ENCODE results near the gene PDZD2.

DNA sequence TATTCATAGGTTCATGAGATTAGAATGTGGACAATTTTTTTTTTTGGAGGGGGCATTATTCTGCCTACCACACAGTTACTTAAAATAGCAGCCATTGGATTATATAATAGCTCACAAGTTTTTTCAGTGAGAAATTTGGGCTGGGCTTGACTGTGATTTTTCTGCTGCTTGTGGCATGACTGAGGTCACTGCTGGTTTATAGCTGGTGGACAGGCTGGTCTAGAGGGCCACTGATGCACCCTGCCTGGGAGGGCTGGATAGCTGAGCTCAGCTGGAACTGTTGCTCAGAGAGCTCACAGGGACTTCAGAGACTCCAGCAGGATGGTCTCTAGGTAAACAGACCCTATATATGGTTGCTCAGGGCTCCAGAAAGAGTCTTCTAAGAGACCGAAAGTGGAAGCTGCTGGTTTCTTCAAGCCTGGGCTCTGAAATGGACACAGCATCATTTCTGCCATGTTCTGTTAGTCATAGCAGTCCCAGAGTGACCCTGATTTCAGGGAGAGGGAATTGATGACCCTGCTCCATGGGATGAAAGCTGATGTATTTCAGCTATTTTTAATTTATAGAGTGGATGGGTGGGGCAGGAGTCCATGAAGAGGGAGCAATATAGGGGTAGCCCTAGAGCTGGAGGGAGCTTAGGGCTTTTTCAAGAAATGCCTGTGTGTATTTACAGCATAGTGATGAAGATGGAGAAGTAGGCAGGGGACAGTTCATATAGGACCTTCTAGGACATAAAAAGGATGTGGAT, 135.2 kb downstream of the FBXL7 start:
- PRO-cap: no peak
- RAMPAGE, long total RNA, 3 experiments: no peak in any of the 3 experiments

- PRO-cap: no peak
- RAMPAGE, long total RNA, 3 experiments: no peak in any of the 3 experiments
Observed at GRCh38 chr5:16180557-16181116, 1.0 kb upstream of the MARCHF11 start.

DNA sequence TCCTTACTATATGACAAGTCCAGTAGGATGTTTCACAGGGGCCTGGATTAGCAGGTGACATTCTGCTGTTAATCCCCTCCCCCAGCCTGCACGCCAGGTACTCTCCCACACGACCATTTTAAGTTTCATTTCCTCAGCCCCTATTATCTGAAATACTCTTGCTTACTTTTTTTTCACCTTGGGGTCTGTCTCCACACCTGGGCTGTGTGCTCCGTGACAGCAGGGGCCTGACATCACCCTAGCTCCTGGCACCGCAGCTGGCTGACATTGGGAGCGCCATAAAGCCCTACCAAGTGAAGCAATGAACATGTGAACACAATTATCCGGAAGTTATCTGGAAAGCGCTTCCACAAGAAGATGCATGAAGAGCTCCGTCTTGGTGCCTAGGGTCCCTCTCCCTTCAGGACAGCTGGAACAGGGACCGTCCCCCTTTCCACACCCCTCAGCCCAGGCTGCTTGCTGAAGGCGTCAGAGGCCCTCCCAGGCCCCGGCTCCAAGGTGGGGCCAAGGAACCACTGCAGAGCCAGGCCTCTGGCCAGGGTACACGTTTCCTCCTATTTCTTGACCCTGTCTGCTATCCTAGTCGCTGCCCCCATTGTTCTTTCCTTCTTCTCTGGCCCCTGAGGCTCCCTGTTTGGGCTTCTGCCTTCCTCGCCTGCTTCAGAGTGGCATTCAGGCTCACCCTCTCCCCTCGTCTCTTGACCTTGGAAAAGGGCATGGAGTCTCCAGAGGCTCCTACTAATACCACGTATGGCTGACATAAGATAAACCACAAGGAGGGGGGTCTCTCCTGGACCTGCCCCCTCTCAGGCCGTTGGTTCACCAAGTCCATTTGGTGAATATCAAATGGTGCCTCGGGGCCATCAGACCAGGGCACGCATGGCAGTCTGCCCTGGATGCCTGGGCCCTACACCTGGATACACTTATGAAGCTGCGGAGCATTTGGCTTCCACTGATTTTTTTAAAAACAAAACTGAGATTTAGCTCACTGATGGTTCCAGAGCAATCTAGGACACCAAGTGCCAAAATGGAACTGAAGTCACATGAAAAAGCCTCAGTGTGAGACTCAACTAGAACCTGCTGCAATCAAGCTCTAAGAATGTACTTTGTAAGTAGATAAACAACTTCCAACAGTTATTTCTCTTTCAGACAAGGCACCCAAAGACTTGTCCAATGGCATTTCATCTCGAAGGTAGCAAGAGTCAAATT, 40.0 kb upstream of the ZNF622 start:
- PRO-cap: bidirectional peak, plus-strand start at position 845 of the sequence, minus-strand start at position 706 of the sequence
- RAMPAGE, long total RNA, 3 experiments: no peak in any of the 3 experiments

DNA sequence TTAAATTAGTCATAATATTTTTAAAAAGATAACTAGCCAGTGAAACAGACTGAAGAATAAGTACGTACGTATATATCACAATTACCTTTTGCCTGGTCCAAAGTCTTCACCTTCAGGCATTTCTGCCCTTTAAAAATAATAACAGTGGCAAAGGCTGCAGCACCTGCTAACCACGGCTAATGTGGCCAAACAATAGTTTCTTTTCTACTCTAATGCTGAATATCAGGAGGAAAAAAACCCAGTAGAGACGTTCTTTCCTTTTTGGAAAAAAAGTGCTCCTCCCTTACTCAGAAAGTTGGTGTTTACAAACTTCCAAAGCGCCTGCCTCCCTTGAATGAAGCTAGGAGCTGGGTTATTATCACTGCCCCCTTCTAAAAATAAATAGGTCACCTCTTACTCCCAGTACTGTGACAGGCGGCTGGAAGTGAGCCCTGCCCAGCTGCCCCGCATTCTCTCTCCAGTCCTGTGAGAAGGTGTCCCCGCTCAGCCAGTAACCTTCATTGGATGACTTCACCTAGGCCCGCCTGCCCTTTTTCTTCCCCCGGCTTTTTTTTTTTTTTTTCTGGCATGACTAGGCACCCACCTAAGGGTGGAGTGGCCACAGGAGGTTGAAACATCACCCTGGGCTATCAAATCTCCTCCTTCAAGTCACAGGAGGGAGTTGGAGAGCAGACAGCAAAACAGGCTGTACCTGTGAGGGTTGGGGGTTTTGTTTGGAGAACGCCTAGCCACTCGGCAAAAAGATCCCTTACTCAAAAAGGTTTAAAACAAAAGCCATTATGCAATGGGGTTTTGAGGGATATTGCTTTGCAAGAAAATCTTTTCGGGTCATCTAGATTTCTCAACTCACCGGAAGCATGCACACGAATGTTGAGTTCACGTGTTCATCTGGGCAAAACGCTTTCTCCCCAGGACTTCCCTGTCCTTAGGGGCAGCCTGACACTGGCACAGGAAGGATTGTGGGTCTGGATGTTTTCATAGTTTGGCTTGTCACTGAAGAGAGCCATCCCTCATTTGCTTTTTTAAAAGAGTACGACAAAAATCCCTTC, 43.2 kb upstream of the ZNF622 start:
- PRO-cap: bidirectional peak, plus-strand start at position 646 of the sequence, minus-strand start at position 336 of the sequence; unidirectional peak, plus-strand start at position 887 of the sequence
- RAMPAGE, long total RNA, 3 experiments: start-site peak on the minus strand in 3 of 3 experiments, centred at positions 198 to 486 of the sequence, 220 to 3,469 reads per replicate

DNA sequence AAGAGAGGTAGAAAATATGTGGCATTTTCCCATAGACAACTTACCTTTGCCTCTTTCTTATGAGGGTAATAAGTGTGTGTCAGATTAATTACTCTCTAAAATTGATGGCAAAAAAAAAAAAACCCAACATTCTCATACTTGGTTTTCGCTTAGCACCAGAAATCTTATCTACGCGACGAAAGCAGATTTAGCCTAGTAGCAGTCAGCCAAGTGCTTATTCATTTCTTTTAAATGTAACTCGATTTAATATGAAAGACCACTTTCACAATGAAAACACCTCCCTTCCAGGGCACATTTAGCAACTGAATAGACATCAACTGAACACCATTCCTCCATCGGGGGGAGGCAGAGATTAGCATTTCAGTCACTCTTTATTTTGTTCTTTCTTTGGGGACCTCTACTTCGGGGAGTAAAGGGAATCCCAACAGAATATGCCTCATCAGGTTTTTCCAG, 124.0 kb upstream of the RETREG1 start:
- PRO-cap: no peak
- RAMPAGE, long total RNA, 3 experiments: no peak in any of the 3 experiments

GRCh38 chr5:16749580-16750068, 132.8 kb upstream of the RETREG1 start:
- PRO-cap: no peak
- RAMPAGE, long total RNA, 3 experiments: no peak in any of the 3 experiments

DNA sequence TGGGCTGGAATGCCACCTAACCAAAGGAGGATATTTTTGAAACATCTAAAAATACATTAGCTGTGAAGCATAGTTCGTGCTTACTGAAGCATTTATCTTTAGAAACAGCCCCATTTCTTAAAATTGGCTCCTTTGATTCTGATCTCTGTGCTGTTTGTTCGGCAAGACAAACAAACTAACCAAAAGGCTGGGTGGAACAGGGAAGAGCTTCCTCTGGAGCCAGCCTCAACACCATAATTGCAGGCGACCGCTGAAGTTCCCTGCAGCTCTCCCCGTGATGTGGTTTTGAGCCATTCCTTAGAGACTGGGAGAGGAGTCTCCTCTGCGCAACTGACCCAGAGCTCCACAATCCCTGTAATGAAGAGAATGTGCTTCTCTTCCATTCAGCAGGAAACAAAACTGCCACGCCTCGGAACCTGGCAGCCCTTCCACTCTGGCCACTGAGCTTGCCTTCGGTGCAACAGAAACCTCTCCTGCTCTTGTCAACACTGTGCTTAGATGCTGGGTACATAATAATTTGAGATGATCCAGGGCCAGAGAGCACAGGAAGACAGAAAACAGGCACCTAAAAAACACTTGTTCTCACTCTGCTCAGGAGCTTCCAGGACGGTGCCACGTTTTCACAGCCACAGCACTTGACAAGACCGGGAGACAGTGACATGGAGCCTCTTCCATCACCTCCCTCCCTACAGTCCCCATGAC, 126.3 kb downstream of the MYO10 start:
- PRO-cap: no peak
- RAMPAGE, long total RNA, 3 experiments: no peak in any of the 3 experiments

- PRO-cap: no peak
- RAMPAGE, long total RNA, 3 experiments: no peak in any of the 3 experiments
Observed at GRCh38 chr5:16937015-16937559, 999 bp upstream of the MYO10 start.

DNA sequence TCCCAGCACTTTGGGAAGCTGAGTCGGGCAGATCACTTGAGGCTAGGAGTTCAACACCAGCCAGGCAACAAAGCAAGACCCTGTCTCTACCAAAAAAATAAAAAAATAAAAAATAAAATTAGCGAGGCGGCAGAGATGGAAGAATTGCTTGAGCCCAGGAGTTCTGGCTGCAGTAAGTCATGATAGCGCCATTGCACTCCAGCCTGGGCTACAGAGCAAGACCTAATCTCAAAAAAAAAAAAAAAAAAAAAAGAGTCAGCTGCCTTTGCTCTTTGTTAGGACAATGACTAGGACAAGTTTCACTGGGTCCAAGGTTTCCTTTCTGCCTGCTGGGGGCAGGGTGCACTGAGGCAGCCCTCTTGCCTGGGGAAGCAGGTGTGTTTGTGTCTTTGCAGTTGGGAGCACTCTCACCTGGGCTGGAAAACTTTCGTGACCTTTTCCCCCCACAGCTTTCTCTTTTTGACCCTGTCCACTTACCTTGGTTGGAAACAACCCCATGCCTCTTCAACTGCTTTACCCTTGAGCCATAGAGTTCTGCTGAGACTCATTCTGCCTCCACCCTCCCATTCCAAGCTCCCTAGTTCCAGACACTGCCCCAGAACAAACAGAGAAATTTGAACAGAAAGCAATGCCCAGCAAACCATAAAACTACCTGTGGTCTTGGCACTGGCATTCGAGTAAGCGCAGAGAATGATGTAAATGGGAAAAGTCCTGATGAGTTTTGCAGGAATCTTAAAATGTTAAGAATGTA, 16.9 kb upstream of the MYO10 start:
- PRO-cap: no peak
- RAMPAGE, long total RNA, 3 experiments: no peak in any of the 3 experiments

DNA sequence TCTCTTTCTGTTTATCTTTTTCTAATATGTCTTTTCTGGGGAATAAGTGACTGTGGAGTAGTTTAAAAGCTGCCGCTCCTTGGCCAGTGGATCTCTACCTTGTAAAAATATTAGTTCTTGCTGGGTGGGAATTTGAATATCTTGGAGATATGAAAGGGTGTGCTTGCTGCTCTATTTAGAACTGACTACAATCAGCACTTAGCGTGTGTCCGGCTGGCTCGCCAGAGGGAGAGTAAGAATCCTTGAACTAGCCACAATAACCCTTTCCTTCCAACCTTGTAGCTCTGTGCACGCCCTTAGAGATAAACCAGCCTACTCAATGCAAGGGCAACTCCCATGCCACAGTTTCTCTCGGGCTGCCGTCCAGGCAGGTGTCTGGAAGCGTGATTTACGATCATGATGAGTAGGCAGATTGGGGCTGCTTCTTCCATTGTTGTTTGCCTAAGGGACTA, 133.8 kb upstream of the MYO10 start:
- PRO-cap: no peak
- RAMPAGE, long total RNA, 3 experiments: no peak in any of the 3 experiments

DNA sequence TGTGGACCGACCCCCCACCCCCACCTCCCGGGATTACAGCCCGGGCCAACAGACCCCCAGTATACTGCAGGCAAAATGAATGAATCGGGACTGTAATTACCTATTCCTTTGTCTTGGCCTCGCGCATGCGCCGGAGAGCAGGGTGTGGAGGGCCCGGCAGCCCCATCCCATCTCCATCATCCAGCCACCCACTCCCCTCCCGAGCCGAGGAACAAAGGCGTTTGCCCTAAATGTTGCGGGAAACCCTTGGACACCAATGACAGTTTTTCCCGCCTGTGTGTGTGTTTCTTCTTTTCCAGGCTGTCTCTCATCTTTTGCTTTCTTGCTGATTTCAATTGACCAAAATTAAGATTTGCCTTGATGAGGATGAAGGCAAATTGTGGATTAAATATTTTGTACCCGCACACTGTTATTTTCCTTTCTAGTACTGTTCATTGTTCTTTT, 1.7 kb downstream of the BASP1 start:
- PRO-cap: no peak
- RAMPAGE, long total RNA, 3 experiments: no peak in any of the 3 experiments

GRCh38 chr5:17267062-17267457, 49.6 kb downstream of the BASP1 start:
- PRO-cap: no peak
- RAMPAGE, long total RNA, 3 experiments: no peak in any of the 3 experiments

DNA sequence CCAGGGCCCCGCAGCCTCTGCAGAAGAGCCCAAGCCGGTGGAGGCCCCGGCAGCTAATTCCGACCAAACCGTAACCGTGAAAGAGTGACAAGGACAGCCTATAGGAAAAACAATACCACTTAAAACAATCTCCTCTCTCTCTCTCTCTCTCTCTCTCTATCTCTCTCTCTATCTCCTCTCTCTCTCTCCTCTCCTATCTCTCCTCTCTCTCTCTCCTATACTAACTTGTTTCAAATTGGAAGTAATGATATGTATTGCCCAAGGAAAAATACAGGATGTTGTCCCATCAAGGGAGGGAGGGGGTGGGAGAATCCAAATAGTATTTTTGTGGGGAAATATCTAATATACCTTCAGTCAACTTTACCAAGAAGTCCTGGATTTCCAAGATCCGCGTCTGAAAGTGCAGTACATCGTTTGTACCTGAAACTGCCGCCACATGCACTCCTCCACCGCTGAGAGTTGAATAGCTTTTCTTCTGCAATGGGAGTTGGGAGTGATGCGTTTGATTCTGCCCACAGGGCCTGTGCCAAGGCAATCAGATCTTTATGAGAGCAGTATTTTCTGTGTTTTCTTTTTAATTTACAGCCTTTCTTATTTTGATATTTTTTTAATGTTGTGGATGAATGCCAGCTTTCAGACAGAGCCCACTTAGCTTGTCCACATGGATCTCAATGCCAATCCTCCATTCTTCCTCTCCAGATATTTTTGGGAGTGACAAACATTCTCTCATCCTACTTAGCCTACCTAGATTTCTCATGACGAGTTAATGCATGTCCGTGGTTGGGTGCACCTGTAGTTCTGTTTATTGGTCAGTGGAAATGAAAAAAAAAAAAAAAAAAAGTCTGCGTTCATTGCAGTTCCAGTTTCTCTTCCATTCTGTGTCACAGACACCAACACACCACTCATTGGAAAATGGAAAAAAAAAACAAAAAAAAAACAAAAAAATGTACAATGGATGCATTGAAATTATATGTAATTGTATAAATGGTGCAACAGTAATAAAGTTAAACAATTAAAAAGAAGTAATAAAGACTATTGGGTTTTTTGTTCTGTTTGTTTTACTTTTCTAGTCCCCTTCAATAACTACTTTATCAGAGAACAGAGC, 58.7 kb downstream of the BASP1 start:
- PRO-cap: no peak
- RAMPAGE, long total RNA, 3 experiments: no peak in any of the 3 experiments

DNA sequence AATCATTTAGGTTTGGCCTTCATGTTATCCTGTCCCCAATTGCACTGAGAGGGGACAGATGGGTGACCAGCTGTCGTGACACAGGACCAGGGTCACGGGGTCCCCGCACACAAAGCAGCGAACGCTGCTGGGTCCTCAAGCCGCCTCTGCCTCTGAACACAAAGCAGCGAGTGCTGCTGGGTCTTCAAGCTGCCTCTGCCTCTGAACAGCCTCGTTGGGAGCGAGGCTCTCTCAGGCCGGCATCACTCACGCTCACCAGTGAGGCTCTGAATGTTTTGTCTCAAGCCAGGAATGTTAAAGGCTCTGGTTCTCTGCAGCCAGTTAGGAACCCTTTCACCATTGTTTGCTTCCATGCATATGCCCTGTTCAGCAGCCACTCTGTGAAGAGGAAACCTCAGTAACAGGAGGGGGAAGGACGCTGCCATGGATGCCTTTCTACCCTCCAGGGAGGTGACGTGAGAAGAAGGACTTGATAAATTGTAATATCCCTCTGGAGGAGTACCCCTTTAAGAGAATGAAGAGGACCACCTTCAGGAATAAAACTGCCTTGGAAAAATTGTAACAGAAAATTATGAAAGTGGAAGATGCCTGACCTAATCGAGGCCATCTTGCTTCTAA, 76.5 kb downstream of the H3Y2 start:
- PRO-cap: no peak
- RAMPAGE, long total RNA, 3 experiments: no peak in any of the 3 experiments

DNA sequence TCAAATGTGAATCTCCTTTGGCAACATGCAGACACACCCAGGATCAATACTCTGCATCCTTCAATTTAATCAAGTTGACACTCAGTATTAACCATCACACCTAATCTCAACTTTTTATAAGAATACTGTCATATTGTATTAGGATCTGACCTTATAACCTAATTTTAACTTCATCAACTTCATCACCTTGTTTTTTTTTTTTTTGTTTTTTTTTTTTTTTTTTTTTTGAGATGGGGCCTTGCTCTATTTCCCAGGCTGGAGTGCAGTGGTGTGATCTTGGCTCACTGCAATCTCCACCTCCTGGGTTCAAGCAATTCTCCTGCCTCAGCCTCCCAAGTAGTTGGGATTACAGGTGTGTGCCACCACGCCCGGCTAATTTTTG, 1024.4 kb upstream of the CDH9 start:
- PRO-cap: no peak
- RAMPAGE, long total RNA, 3 experiments: no peak in any of the 3 experiments

GRCh38 chr5:31638765-31640041, at the start of gene PDZD2:
PDZD2 (plus strand) TSS chr5:31639131.
- PRO-cap: unidirectional peak, plus-strand start at chr5:31639131
- RAMPAGE, long total RNA, 3 experiments: no peak in any of the 3 experiments

DNA sequence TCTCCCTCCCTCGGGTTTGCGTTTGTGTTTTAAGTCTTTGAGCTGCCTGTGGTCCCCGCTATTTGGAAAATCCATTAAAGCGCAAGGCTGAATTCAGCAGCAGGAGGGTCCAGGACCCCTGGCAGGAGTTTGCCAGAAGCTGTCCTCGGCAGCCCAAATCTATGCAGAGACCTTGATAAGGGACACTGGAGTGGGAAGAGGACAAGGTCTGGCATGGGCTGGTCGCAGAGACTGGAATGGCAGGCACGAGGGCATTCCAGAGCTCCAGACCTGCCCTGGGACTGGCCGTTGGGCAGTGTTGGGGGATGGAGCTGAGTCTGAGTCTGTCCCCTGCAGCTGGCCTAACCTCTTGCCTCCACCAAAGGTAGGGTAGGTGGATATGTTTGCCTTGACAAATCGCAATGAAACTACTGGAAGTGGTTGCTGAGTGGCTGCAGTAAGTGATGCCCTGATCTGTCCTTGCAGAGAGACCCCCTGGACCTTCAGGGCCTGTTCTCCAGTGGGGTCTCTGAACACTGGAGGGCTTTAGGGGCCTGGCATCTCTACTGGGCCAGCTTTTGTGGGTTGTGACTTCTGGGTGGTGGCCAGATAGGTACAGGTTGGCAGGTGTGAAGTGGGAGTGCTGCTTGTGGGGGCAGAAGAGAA, 1.3 kb downstream of the PDZD2 start:
- PRO-cap: no peak
- RAMPAGE, long total RNA, 3 experiments: no peak in any of the 3 experiments

DNA sequence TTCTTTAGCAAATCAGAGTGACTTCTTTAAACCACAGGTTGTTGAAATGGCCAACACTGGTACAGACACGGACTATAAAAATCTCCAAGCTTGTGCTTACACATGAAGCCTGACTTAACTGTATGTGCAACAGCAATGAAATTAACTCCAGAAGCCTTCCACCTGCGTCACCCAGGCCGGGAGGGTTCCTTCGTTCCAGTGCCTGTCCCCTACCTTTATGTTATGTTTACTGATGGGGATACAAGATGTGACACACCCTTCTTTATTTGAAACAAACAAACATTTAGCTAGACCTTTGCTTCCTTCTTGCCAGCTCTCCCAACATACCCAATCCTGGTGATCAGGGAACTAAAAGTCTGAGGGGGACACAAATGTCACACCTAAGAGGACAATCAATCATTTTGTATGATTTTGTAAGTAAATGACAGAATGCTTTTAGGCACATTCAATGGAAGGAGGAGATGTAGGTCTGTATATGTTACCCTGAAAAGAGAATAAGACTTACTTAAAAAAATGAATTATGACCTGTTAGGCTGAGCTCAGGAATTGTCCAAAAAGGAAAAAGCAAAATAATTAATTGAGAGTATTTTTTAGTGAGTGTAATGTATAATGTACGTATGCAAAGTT, 65.8 kb downstream of the GOLPH3 start:
- PRO-cap: no peak
- RAMPAGE, long total RNA, 3 experiments: no peak in any of the 3 experiments

- PRO-cap: no peak
- RAMPAGE, long total RNA, 3 experiments: no peak in any of the 3 experiments
Observed at GRCh38 chr5:32165271-32166306, 8.5 kb downstream of the GOLPH3 start.

- PRO-cap: no peak
- RAMPAGE, long total RNA, 3 experiments: no peak in any of the 3 experiments
Observed at GRCh38 chr5:32170568-32171182, 3.4 kb downstream of the GOLPH3 start.